Metastatic Breast Carcinoma in the Brain (tissue), 10 donors: ENCODE measurements around the gene CEP43.

DNA sequence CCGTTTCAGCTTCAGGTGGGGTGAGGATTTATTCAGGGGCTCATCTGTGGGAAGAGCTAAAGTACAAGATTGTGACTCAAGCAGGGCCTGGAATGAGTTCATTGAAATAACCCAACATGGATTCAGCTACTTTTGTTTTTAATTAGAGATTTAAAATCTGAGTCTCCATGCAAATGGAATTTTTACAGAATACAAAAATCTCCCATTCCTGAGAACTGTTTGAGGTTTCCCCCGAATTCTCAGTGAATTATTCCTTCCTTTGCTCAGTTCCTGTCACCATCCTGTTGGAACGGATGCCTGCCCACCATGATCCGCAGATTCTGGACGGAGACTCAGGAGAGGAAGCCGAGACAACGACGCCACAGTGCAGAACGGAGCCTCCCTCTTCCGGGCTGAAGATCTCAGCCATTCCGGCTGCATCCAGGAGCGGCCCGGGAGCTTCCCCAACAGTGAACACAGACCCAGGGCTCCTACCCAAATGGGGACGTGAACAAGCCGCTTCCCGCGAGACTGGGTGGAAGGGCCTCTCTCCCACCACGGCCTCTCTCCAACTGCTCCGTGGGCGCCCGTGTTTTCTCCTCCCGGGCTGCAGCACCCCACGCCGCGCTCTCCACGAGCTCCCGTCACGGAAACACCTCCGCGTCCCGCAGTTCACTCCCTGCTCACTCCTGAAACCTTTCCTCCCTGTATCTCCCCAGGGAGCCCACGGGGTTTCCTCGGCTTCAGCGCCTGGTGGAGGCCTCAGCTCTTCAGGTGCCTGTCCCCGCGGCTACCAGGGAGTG, 922.4 kb downstream of the QKI start:
- PRO-cap, 10 experiments = no peak in any of the 10 experiments

GRCh38 chr6:164785710-164786092, 523.7 kb downstream of the C6orf118 start:
- PRO-cap, 10 experiments = no peak in any of the 10 experiments

- PRO-cap, 10 experiments = no peak in any of the 10 experiments
Measured at GRCh38 chr6:165605182-165605798, 57.8 kb downstream of the PDE10A start.

- PRO-cap, 10 experiments = peak in 1 of 10 experiments; most common plus-strand start chr6:165642087 (in 1); most common minus-strand start chr6:165641951 (in 1)
Measured at GRCh38 chr6:165641635-165642257, 21.3 kb downstream of the PDE10A start.

DNA sequence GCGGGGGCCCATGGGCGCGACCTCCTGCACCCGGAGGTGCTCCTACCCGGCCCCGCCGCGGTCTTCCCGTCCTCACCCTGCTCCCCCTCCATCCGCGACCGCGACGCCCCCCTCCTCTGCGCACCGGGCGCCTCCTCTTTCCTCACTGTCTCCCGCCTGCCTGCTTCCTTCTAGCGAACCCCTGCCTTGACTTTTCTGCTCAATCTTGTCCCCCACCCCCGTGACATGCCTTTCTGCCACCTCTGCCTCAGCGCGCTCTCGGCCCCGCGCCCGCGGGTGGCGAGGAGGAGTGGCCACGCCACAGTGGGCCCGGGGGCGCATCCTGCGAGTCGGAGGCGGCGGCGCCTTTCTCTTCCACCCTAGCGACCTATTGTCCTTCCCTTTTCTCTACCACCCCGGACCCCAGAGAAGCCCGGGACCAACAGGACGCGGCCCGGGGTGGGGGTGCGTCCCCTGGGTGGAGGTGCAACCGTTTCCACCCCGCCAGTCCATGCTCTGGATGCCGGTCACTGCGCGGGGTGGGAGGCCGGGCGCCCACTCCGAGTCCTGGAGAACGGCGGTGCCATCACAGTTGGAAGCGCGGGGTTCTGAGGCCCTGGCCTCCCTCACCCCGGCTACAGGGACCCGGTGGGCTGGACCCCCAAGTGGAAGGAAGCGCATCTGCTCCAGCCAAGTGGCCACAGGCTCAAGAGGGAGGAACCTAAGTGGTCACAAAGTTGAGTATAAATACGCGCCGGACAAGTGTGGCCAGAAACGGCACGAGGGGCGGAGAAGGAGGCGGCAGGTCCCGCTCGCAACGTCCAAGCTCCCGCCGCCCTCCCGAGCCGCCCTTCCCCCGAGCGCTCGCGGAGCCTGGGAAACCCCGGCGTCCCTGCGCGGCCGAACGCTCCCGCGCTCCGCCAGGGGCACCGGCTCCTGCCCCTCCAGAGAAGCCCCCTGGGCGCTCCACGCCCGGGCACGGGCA, 1.9 kb downstream of the PDE10A start:
- PRO-cap, 10 experiments = peak in 8 of 10 experiments; most common plus-strand start position 752 of the sequence (in 7); most common minus-strand start position 278 of the sequence (in 1)

GRCh38 chr6:165846239-165846674, 183.2 kb upstream of the PDE10A start:
- PRO-cap, 10 experiments = no peak in any of the 10 experiments

DNA sequence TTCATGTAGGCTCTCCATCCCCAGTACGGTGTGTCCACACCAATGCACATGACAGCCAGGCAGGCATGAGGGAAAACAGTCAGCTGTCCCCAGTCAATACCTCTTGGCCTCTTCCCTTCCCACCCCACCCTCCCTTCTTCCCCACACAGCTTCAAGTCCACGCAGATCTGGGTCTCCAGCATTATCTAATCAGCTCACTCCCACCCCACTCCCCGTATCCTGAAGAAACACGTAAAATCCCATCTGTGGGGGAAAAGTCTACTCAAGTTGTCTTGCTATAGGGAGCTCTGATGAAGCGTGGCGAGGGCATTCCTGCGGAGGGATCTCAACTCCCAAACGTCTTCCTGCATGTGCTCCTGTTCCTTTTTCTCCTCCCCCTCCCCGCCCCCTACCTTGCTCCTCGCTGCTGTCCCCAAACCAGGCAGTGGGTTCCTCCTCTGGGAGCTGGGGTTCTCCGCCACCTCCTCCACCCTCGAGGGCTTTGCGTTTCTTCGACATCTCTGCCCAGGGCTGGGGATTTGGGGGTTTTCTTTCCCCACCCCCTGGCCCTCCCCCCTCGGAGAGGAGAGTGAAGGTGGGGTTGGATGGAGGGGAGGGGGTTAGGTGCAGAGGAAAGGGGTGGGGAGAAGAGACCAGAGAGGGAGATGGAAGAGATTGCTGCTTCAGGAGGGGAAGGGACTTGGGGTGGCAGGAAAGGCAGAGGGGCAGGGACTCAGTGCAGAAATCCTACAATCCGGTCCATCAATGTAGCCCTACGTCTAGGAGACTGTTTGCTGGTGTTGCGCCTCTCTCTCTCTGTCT, 181.7 kb downstream of the TBXT start:
- PRO-cap, 10 experiments = no peak in any of the 10 experiments

DNA sequence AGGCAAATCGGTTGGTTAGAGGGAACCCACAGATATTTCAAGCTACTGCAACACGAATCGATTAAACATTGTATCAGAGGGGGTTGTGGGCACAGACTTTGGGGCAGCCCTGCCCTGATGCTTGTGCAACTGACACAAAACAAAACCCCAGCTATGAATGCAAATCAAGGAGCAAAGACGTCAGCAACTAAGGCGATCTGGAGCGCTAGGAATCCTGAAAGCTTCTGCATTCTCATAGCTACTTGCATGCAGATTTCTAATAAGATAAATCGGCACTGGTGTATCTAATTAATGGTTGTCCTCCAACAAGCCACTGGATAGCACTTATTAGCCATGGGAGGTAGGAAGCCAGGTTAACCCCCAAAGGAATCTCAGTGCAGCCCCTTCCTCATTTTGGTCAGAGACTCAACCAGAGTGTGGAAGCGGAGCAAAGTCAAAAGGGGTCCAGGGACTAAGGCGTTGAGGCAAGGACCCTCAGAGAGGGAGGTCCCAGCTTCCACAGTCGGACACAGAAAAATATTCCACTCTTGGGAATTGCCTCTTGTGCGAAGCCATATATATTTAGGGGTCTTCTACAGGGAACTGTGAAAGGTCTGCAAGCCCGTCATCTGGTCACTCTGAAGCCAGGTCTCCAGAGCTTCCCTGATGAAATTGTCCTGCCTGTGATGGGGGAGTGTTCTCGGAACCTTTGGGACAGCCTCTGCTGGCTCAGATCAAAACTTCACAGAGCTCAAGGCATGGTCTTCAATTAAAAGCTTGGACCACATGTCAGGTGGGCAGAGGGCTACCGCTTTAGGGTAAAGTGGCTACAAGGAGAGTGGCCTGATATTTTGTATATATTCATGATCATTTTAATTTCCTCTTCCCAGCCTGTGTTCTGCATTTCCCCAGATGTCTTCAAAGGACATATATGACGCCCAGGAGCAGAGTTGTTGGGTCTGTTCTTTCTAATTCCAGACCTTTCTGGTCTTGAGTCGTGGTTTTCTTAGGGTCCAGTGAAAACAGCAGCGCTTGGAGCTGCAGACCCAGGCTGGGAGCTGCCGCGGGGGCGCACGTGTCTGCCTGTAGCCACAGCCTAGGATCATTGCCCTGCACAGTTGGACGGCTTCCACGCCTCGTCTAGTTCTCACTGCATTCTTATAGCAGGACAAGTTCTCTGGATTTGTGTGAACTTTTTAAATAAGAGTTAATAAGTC, 160.7 kb downstream of the TBXT start:
- PRO-cap, 10 experiments = no peak in any of the 10 experiments

DNA sequence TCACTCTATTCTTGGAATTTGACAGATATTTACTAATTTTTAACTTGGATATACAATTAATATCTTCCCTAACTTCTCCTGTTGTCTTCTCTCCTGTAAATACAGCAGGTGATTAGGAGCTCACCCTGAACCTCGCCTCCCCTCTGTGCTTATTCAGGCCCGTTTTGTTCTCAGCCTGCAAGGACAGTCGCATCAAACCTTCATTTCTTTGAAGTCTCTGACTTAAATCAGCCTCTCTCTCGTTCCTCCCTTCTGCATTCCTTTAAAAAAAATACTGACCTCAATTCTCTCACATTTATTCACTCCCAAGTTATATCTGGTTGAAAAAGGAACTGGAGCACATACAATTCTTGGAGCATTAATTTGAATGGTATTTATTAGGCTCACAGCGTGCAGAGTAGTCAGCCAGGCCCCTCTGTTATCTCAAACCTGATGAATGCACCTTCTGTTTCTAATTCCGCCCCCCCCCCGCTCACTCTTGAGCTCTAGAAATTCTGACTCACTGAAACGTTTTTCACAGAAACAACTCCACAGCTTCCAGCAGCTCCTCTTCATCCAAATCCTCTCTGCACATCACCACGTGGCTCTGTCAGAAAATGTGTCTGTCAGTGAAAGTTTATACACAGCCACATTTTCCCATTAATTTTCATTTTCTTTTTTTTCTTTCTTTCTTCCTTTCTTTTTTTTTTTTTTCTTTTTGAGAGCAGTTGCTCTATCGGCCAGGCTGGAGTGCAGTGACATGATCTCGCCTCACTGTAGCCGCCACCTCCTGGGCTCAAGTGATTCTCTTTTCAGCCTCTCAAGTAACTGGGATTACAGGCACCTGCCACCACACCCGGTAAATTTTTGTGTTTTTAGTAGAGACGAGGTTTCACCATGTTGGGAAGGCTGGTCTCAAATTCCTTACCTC, 109.6 kb downstream of the TBXT start:
- PRO-cap, 10 experiments = no peak in any of the 10 experiments

DNA sequence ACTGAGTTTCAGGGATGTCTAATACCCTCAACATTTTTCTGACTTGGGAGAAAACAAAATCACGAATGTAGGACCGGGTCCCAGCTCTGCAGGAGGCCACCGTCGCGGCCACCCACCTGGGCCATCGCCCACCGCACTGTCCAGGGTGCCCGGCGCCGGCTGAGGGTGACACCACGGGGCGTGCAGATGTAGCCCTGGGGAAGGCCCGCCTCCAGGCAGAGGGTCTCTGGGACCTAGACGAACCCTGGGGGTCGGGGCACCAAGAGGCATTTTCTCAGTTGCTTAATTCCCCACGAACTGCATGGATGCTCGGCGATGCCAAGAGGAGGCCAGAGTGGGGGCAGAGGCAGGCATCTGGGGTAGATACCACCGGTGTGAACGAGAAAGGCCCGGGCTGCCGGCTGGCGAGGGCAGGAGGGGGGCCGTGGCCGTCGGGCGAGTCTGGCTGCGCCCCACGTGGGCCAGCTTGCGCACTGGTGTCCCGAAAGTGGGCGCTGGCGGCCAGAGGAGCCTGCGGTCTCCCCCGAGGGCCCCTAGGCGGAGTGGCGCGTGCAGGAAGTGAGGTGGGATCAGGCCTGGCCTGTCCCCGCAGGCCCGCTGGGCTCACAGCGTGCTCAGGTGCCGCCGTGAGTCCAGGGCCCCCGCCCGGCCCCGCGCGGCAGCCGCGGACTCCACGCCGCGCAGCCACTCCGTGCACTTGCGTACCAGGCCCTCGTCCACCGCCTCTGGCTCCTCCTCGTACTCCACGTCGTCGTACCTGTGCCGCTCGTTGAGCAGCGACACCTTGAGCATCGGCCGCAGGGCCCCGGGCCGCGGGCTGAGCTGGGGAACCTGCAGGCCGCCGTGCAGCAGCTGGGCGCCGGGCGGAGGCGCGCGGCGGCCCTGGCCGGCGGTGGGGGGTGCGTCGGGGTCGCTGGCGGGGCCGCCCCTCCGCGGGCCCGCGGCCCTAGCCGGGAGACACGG, 1.3 kb downstream of the PRR18 start:
- PRO-cap, 10 experiments = no peak in any of the 10 experiments

DNA sequence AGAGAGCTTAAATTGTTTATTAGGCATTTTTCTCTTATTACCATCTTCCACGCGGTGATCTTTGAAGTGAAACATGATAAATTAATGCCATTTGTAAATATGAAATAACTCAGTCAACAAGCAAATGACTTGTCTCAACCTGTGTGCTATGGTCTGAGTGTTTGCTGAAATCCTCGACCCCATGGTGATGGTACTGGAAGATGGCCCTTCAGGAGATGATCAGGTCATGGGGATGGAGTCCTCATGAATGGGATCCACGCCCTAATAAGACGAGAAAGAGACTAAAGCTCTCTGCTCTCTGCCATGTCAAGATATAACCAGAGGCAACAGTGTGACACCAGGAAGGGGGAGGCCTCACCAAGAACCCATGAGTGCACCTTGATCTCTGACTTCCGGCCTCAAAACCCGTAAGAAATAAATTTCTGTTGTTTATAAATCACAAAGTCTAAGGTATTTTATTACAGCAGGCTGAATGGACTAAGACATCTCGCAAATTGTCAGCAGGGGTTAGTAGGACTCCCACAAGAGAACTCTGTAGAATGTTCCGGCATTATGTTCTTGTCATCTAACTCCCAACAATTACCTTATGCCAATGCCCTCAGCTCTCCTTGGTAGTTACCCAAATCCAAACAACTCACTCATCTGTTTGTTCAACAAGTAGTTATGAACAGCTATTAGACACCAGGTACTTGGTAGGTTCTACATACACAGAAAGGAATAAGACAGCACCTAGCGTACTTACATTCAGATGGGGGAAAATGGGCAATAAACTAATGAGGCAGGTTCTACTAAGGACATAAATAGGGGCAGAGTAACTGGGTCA, 4.5 kb downstream of the SFT2D1 start:
- PRO-cap, 10 experiments = no peak in any of the 10 experiments

DNA sequence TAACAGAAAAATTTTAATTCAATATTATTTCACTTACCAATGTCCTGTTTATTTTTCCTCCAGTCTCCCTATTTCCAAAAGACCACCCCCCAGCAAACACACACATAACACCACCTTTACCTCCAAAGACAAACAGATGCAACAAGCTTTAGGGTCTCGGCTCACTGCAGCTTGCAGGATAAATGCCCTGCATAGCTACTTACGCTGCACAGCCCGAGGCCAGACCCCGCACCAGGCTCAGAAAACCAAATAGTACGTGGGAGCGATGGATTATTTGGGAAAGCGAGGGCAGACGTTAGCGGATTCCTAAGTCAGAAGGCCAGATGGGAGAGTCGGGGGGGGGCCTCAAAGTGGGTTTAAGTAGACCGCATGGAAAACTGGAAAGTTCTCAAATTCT, 480 bp downstream of the SFT2D1 start:
- PRO-cap, 10 experiments = no peak in any of the 10 experiments

DNA sequence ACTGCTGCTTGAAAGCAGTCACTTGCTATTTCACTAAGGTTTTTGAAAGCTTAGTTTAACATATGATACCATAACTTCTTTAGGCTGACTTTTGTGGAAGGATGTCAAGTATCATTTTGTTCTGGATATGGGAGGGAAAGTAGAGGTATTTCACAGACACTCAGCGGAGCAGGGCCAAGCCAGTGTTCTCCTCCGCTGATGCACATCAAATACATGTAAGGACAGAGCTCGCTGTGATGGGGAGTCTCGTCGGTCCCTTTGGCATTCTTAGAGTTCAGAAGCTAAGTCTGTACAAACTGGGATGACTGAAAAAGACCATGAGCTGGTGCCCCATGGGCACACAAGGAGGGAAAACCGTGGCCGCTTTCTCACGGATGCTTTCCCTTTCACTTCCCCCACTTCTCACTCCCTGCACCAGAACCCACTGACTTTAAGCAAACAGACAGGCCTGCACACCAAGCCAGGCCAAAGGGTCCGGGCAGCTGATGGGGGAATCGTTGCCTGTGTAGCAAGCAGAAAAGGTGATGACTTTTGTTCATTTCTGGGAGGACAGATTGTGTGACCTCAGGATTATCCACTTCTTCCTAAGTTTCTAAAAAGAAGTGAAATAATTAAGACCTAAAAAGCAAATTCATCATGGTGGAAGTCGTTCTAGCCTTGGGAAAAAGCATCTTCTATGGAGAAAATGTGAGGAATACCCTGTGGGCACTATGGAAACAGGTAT, 27.8 kb upstream of the MPC1 start:
- PRO-cap, 10 experiments = no peak in any of the 10 experiments

DNA sequence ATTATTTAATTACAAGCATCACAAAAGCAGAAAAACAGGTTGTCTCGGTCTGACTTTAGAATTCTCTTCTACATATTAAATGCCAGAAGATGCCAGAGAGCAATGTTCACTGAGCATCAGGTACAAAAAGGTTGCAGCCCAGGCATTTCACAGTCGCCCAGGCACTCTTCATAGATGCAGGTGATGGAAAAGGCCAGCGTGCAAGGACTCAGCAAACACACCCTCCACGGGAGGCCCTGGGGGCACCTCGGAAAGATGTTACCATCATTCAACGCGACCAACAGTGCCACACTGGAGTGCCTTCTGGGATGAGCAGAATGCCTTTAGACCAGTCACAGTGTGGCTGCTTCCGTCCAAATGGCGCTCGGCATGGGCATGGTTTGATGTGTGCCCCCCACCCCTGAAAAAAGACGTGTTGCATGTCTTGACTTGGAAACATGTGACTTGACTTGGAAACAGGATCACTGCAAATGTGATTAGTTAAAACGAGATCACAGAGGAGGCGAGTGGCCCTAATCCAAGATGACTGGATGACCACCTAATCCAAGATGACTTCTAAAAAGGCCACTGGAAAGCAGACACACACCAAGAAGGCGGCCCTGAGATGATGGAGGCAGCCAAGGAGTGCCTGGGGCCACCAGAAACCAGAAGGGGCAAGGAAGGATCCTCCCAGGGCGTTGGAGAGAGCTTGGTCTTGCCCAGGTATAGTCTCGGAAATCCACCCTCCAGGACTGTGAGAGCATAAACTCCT, 4.7 kb upstream of the RAMACL start:
- PRO-cap, 10 experiments = no peak in any of the 10 experiments

- PRO-cap, 10 experiments = no peak in any of the 10 experiments
Measured at GRCh38 chr6:166619929-166620501, 7.0 kb downstream of the RPS6KA2 start.

- PRO-cap, 10 experiments = no peak in any of the 10 experiments
Measured at GRCh38 chr6:166656733-166657259, 29.7 kb upstream of the RPS6KA2 start.

- PRO-cap, 10 experiments = peak in 4 of 10 experiments; most common plus-strand start chr6:166789000 (in 4)
Measured at GRCh38 chr6:166788871-166789087, 161.7 kb upstream of the RPS6KA2 start.

GRCh38 chr6:166824428-166825221, 131.7 kb downstream of the RNASET2 start:
- PRO-cap, 10 experiments = no peak in any of the 10 experiments

GRCh38 chr6:166999146-167000229, at the start of gene CEP43:
Gene CEP43 (plus strand): TSS chr6:166999397.
- PRO-cap, 10 experiments = peak in 10 of 10 experiments; most common plus-strand start chr6:166999403 (in 7); most common minus-strand start chr6:166999911 (in 4)

- PRO-cap, 10 experiments = no peak in any of the 10 experiments
Measured at GRCh38 chr6:167030377-167030674, 31.1 kb downstream of the CEP43 start.